Metanephros (tissue), 2 donors: ENCODE data around the genes PRRG1 and DYNLT3.

GRCh38 chrX:32545069-32545537, 666.2 kb downstream of the DMD start:
- RAMPAGE, long total RNA = no peak

- RAMPAGE, long total RNA = no peak
Measured at GRCh38 chrX:32593399-32593726, 618.0 kb downstream of the DMD start.

- RAMPAGE, long total RNA = no peak
Measured at GRCh38 chrX:33726183-33726628, 405.9 kb downstream of the FAM47A start.

DNA sequence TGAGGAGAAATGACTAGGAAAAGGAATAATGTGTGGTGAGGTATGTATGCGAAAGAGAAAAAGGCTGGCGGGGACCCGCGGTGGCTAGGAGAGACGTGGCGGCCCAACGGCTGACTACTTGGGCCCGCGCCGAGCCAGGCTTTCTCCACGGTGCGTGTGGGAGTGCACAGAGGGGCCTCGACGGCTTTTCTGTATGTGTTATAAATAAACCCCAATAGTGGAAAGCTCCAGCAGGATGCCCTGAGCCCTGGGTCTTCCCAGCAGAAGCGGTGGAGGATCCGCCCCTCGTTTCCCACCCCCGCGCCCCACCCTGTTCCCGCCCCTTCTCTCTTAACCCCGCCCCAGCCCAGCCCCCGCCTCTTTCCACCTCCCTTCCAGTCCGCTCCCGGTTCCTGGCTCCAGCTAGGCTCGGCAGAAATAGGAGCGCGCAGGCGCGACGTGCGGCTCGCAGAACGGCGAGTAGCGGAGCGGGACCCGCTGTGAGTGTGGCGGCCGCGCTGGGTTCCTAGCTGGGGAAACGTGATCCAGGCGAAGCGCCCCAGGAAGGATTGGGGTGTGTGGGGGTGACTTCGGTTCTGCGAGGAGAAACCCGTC, at the start of gene PRRG1:
Gene PRRG1, plus strand, starts transcription at position 448 of the 594 bp plus-strand sequence.
- RAMPAGE, long total RNA = start-site peak on the plus strand centred at position 420 of the sequence, 88 bp wide, 1,052 and 518 reads in 2 replicates

DNA sequence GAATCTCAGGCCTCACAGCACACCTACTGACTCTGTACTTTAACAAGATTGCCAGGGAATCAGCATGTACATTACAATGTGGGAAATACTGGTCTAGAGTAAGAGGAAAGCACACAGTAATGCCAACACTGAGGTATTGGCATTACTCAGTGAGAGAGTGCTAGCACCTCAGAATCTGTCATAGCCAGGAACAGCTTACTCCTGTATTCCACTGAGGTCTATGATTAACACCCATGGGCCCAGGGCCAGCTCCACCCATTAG, 56.0 kb downstream of the LANCL3 start:
- RAMPAGE, long total RNA = no peak

GRCh38 chrX:37684880-37685306, 698 bp upstream of the XK start:
- RAMPAGE, long total RNA = no peak

DNA sequence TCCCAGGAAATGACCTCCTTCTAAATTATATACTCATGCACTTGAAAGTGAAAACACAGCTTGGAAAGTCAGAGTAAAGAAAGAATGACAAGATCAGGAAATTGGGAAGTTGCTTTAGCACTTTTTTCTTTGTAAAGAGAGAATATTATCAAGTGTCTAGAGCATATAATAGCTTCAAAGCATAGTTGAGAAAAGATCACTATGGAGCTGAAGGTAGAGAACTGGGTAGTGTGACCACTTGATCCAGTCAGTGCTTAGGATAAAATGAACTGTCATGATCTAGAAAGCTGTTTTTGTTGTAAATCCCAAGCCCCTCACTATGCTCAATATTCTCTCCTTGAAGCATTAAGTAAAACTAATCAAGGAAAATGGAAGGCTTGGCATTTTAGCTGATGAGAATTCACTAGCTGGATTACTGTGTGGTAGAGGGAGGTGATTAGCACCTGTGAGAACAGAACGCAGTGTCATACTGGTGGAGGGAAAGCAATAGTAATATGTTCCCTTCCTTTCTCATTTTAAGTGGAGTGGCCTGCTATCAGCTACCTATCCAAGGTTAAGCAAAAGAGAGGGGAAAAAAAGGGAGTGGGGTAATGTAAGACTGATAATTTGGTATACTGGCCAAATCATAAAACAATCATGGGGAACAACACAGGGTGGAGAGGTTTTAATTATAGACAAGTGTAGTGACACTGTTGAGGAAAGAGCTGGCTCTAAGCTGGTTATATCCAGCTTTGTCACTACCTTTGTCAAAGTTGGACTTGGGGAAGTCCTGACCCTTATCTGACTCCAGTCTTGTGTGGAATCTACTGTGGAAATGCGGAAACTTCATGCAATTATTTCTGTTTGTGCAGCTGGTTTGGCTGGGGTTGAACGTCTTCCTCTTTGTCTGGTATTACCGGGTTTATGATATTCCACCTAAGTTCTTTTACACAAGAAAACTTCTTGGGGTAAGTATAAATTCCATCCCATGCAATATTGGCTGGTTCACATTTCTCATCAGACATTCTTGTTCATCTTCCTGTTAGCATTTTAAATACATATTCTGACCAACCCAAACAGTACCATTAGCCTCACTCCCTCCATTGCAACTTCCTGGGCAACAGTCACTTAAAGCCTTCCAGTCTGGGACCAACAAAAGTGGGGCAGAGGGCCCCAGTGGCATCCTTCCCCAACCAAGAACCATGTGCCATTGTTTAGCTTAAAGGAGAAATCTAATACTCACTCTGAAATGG, 1.8 kb downstream of the CYBB start:
- RAMPAGE, long total RNA = no peak

- RAMPAGE, long total RNA = start-site peak on the minus strand at chrX:37847522-37847606, 1,596 and 96 reads in 2 replicates
Measured at GRCh38 chrX:37846827-37847986, at the start of gene DYNLT3. DYNLT3 (minus strand) TSS chrX:37847571.

DNA sequence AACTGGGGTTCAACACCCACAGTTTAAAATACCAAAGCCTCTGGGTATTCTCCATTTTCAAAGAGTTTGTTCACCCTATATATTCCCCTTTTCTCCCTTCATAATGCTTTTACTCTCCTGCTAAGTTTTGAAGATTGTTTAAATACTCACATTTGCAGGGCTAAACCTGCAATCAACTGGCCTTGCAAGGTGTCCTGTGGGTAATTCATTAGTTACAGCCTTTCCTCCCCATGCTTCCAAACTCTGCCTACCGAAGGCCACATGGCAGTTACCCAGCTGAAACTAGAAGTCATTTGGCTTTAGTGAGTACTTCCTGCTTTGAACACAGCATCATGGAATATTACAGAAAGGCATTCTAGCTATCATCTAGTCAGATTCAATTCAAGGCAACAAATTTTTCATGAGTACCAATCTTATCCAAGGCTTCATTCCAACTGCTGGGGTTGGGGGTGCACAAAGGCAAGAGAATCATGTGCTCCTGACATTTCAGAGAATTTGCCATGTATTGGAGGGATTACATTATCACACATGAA, 55.7 kb downstream of the SRPX start:
- RAMPAGE, long total RNA = no peak

GRCh38 chrX:38221407-38221859, 762 bp upstream of the SRPX start:
- RAMPAGE, long total RNA = no peak

DNA sequence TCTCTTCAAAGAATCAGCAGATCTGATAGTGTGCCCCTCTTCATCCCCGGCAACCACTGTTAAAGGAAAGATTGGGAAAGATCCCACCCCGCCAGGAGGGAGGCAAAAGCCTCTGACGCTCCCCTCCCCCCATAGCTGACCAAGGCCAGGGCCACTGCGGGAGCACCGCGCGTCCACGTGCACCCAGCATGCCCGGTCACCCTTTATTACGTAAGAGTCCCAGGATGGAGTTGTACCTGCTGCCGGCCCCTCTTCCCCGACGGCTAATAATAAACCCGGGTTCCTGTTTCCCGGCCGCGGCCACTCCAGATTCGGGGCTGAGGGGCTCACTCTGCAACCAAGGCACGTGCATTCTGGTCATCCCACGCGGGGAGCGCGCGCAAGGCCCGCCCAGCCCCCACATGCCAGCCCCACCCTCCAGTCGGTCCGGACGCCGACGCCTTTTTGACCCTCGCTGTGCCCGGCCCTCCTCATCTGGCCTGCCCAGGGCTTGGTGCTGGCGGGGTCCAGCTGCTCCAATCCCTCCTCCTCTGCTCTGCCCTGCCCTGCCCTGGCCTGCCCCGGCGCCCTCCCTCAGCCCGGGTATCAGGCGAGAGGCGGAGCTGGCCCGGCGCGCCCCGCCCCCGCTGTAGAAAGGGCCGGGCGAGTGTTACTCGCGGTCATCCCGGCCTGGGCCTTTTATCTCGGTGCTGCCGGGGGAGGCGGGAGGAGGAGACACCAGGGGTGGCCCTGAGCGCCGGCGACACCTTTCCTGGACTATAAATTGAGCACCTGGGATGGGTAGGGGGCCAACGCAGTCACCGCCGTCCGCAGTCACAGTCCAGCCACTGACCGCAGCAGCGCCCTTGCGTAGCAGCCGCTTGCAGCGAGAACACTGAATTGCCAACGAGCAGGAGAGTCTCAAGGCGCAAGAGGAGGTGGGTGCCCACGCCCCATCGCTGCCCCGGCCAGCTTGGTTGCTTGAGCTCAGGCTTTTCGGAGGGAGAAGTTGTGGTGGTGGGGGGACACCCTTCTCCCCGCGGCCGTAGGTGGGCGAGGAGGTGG, 2.6 kb downstream of the MID1IP1 start:
- RAMPAGE, long total RNA = no peak

DNA sequence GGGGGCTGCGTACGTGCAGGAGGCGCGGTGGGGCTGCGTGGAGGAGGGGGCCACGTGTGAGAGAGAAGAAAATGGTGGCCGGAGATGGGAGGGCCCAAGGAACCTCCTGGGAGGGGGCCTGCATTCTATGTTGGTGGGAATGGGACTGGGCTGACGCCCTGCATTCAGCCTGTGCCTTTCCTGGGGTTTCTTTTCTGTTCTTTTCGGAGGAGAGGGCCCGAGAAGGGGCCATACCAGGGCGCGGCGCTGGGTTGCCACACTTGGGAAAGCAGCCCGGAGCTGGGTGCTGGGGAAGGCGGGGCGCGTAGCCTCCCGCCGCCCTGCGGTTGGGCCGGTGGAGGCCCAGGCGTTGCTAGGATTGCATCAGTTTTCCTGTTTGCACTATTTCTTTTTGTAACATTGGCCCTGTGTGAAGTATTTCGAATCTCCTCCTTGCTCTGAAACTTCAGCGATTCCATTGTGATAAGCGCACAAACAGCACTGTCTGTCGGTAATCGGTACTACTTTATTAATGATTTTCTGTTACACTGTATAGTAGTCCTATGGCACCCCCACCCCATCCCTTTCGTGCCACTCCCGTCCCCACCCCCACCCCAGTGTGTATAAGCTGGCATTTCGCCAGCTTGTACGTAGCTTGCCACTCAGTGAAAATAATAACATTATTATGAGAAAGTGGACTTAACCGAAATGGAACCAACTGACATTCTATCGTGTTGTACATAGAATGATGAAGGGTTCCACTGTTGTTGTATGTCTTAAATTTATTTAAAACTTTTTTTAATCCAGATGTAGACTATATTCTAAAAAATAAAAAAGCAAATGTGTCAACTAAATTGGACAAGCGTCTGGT, 4.6 kb downstream of the MID1IP1 start:
- RAMPAGE, long total RNA = no peak

DNA sequence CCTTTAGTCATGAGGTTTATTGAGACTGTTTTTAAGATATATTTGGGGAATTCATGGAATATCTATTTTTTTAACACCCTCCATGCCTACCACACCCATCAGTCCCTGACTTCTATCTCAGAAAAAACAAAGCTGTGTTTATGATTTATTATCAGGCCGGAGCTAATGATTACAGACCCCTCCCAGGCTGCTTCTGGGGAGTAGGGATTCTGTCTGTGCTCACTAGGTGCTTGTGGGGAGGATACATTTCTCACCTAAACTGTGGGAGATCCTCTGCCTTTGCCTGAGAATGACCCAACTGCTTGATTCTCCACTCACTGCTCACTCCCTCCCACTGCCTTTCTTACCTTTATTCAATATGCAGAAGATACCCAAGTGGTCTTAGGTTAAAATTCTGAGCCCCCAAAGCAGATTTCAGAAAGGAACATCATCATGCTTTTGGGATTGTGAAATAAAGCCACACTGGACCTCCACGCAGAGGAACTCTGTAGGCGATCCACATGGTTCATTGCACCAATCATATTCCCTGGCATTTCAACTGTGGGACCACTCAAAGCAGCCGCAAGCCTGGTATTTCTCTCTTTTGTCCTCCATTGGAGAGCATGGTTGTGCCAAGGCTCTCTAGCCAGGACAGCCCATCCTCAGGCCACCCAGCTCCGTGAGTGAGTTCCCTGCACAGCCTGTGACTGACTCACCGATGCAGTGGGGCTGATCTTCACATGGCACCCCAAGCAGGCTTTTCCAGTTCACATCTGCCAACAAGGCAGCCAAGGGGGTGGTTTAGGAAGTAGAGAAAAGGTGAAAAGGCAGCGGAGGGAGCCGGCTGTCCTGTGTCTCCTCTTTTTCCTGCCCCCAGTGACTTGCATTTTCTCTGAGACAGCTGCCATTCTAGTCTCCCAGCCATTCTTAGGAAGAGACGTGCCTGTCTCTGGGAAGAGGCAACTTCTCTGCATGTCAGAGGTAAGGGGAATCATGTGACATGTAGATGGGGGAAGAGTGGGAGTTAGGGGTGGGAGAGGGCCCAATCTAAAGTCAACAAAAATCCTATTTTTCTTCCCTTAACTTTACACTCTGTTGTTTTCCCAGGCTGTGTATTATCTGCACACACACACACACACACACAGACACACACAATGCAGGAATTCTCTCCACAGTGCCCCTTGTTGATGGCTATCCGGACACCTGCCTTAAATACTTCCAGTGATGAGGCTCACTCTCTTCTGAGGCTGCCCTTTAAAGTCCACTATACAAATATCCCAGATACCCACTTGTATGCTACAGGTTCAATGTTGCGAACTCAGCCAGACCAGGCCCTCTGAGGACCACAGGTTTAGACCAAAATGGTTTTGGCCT, 69.1 kb downstream of the MID1IP1 start:
- RAMPAGE, long total RNA = no peak

GRCh38 chrX:39645023-39645408, 452.7 kb downstream of the BCOR start:
- RAMPAGE, long total RNA = no peak

GRCh38 chrX:39826702-39827155, 271.0 kb downstream of the BCOR start:
- RAMPAGE, long total RNA = no peak

DNA sequence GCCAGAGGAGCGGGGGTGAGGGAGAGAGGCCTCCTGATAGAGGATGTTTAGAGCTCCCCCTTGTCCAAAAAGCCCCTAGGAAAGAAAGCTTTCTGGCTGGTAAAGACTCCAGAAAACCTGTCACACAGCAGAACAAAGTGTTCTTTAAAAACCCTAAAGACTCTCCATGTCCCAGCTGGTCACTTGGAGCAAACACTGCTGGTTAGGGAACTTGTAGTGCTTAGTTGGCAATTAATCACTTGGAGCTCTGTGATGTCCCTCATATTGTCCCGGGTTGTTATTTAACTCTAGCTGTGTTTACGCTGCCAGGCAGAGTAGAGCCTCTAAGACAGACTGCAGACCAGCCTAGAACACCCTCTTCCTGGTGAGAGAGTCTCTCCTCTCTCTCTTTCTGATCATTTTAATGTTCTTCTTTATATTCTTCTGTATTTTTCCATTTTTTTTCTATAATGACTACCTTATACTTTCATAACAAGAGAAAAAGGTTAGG, 267.3 kb downstream of the BCOR start:
- RAMPAGE, long total RNA = no peak

DNA sequence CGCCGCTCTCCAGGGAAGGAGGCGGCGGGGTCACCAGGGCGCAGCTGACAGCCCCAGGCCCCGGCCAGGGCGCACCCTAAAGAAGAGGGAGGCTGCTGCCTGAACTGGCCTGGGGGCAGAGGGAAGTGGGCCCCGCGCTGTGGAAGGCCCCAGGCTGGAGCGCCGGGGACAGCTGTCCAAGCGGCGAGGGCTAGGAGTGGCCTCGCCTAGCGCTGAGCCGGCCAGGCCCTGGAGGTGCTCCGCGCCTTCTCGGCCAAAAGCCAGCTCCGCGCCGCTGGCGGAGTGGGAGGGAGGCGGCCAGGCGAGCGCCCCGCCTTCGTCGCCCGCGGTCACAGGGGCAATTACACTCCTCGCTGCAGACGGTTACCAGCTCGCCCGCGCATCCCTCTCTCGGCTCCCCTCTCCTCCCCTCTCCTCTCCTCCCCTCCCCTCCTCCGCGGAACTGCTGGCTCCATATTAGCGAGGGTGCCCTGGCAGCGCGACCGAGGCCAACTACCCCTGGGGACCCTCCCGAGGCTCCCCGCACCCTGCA, 91.7 kb downstream of the BCOR start:
- RAMPAGE, long total RNA = no peak

GRCh38 chrX:40105605-40106379, 8.0 kb upstream of the BCOR start:
- RAMPAGE, long total RNA = no peak

DNA sequence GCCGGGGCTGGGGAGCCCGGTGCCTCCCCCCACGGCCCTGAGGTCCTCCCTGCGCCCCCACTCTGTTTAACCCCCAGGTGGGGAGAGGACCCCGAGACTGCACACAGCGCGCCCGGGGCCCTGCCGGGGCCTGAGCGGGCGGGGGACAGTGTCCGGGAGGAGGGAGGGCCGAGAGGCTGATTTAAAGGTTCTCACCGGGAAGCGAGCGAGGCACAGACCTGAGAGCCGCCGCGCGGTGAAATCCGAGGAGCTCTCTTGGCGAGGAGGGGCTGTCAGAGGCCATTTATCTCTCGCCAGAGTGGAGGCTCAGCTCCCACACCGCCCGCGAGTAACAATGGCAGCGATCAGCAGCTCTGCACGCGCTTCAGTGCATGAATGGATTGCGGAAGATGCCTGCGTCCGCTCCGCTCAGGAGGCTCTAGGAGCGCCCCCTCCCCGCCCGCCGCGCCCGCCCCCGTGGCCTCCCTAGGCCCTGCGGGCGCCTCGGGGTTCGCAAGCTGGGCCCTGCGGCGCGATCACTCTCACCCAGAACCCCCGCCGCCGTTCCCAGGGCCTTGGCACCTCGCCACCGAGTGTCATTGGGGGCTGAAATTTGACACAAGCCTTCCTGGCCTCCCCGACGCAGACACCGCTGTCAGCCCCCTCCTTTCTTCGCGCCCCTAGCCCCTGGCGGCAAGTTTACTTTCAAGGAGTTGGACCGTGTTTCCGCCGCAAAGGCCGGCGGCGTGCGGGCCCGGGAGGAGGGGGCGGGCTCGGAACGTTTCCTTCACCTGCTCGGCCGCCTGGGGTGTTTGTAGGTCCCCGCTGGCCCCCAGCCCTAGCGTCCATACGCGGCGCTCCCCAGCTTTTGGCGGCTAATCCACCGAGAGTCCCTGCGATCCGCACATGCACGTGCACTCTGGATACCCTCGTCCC, 48.7 kb upstream of the BCOR start:
- RAMPAGE, long total RNA = no peak

DNA sequence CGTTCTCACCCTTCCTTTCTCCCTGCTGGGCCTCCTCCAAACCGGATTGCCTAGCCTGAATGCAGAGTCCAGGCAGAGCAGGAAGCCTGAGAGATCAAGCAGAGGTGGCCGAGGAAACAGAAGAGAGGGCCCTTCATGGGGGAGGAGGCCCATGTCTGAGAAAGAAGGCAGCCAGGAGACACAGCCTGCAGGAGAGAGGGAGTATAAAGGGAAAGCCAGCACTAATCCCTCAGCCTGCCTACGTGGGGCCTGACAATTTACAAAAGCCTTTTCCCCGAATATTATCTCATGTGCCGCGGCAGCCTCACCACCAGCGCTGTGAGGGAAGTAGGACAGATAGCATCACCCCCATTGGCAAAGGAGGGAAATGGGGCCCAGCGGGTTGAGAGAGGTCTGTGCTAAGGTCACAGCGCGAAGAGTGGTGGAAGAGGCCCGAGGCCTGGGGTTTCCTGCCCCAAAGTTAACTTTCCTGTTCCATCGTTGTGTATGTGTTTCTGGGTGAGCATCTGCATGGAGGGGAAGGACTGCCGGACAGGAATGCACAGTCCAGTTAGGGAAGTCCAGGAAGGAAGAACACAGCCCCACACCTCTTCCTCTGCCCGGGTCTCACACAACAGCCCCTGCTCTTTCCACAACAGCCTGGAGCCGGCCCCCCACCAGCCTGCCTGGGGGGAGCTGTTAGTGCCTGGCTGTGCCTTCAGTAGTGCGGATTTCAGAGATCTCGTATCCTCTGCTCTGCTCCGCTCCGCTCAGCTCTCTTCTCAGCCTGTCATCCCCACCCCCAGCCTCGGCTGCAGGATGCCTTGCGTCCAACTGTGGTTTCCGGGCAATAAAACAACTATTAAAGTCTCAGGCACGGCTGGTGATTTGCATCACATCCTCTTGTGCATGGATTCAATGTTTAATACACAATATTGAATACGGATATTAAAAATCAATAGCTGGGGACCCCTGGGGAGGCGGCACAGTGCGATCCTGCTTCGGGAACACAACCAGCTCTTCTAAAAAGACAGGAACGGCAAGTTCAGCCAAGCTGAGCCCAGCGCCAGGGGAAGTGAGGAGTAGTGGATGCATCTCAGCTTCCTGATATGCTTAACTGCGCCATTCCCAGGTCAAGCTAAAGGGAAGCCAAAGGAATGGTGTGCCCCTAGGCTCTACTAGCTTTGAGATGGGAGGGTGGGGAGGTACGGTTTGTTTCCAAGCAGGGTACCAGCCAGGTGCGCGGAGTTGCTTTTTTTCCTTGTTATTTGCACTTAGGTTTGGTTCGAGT, 51.1 kb upstream of the BCOR start:
- RAMPAGE, long total RNA = no peak